ENCODE measurements around a stretch of chr5.

DNA sequence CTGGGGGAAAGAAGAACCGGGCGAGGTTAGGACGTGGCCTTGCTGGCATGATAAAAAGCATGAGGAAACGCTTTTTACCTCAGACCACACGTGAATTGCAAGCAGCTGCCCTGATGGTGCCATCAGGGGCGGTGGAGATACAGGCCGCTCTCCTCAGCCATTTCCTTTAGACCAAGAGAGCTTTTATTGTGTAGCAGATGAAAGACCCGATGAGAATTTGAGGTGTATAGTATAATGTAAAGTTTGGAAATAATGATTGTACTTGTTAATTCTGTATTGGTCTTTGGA is 38.0 kb downstream of the OTULIN start:
- CAGE, long polyA plus RNA = no peak
- RRBS = no CpG with 5 or more reads among the region's 8 CpGs

GRCh38 chr5:14705469-14706137 is 41.1 kb downstream of the OTULIN start:
- CAGE, long polyA plus RNA = no peak
- RRBS = no CpG with 5 or more reads among the region's 11 CpGs

DNA sequence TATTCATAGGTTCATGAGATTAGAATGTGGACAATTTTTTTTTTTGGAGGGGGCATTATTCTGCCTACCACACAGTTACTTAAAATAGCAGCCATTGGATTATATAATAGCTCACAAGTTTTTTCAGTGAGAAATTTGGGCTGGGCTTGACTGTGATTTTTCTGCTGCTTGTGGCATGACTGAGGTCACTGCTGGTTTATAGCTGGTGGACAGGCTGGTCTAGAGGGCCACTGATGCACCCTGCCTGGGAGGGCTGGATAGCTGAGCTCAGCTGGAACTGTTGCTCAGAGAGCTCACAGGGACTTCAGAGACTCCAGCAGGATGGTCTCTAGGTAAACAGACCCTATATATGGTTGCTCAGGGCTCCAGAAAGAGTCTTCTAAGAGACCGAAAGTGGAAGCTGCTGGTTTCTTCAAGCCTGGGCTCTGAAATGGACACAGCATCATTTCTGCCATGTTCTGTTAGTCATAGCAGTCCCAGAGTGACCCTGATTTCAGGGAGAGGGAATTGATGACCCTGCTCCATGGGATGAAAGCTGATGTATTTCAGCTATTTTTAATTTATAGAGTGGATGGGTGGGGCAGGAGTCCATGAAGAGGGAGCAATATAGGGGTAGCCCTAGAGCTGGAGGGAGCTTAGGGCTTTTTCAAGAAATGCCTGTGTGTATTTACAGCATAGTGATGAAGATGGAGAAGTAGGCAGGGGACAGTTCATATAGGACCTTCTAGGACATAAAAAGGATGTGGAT is 135.2 kb downstream of the FBXL7 start:
- CAGE, long polyA plus RNA = no peak
- RRBS = no CpG with 5 or more reads among the region's 1 CpG

DNA sequence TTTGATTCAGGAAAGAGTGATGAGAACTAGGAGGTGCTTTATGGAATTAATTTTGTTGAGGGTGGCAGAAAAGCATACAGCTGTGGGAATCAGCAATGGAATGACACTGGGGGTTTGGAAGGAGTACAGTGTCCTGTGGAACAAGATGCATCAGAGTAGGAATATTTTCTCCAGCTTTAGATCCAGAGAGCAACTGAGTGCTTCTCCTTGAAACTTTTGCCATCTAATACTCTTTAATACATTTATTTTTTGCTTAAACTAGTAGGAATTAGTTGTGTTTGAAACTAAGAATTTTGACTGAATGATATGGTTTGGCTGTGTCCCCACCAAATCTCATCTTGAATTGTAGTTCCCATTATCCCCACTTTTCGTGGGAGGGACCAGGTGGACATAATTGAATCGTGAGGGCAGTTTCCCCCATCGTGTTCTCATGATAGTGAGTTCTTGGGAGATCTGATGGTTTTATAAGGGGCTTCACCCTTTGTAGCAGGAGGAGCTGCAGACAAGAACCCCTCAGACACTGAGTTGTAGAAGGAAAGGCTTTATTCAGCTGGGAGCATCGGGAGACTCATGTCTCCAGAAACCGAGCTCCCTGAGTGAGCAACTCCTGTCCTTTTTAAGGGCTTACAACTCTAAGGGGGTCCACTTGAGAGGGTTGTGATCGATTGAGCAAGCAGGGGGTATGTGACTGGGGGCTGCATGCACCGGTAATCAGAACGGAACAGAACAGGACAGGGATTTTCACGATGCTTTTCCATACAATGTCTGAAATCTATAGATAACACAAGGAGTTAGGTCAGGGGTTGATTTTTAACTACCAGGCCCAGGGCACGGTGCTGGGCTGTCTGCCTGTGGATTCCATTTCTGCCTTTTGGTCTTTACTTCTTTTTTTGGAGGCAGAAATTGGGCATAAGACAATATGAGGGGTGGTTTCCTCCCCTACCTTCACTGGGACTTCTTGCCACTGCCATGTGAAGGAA is 158.3 kb downstream of the FBXL7 start:
- CAGE, long polyA plus RNA = no peak
- RRBS = no CpG with 5 or more reads among the region's 10 CpGs

DNA sequence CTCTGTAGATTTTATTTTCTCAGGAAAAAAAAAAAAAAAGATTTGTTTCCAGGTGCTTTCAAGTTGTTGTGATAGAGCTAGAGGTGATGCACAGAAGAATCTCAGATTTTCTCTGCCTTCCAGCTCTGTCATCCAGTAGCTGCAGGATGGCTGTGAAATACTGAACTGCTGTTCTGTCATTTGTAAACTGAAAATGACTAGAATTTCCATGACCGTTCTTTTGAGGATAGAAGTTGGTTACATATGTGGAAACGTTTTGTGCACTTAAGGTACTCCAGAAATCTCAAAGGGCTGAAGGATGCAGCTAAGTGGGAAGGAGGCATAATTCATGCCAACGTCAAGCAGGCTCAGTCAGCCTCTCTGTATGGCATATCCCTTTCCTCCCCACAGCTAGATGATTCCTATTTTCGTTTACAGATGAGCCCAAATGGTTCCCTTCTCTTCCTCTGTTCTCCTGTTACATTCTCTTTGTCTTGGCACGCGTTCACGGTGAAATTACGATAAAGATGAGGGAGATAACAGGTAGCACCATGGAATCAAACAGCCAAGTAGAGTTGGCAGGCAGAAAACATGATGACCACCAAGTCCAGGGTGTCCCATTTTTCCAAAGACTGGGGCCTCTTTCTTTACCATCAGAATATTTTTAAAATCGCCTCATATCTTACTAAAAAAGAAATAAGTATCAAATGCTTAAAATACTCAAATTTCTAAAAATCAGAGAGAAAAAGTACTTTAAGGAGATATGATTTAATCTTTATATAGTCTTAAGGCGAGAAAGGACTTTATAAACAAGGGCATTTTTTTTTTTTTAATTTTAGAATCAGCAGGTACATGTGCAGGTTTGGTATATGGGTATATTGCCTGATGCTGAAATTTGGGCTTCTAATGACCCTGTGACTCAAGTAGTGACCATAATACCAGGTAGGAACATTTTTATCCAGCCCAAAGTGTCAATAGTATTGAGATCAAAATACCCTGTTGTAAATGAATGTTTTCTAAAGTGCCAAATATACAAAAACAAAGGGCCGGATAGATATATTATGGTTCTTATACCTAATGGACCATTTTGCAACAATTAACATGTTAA is 257.9 kb downstream of the FBXL7 start:
- CAGE, long polyA plus RNA = no peak
- RRBS = no CpG with 5 or more reads among the region's 11 CpGs

- CAGE, long polyA plus RNA = no peak
- RRBS = no CpG with 5 or more reads among the region's 5 CpGs
These were observed 307.9 kb downstream of the FBXL7 start for GRCh38 chr5:15807878-15808343.

DNA sequence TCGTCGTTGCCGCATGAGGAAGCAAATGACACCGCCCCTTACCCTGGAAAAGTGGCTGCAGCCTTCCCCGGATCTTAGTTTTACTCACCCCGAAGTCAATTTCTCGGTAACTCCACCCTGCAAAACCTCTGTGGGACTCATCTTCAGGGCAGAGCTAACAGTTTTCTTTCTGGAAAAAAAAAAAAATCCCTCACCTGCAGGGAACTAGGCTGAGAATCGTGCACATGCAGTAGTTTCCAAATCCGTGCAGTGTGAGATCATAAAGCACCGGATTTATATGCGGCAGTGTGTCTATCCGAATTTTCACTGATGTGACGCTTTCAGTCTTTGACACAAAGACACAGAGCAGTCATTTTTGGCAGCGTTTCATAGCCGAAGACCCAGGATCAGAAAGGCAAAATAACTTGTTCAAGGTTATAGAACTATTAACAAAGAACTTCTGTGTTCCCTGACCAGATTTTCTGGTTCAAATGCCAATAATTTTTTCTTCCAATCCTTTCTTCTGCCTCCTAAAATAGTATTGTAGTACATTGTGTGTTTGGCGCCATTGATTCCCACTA is 1.0 kb upstream of the MARCHF11 start:
- CAGE, long polyA plus RNA = no peak
- RRBS = no CpG with 5 or more reads among the region's 16 CpGs

DNA sequence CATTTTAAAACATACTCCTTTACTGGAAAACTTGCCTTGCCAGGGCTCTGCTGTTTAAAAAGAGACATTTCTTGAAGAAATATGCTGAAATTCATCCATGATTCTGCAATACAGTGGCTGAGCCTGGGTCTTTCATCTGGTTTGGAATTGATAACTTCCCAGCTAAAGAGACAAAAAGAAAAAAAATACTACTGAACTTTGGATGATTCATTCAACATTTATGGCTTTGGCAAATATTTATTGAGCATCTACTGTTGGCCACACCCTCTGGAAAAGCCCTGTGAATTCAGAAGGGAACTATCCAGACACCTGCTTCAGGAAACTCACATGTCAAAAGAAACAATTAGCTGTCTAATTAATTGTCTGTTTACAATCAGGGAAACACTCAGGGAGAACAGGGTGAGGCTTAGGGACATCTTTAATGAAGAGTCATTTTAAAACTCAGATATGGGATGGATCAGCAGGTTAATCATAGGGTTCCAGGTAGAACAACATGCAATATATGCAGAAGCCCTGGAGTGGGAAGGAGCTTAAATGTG is 17.8 kb upstream of the ZNF622 start:
- CAGE, long polyA plus RNA = no peak

- CAGE, long polyA plus RNA = no peak
- RRBS = no CpG with 5 or more reads among the region's 12 CpGs
These were observed 74.5 kb downstream of the RETREG1 start for GRCh38 chr5:16542041-16542931.

DNA sequence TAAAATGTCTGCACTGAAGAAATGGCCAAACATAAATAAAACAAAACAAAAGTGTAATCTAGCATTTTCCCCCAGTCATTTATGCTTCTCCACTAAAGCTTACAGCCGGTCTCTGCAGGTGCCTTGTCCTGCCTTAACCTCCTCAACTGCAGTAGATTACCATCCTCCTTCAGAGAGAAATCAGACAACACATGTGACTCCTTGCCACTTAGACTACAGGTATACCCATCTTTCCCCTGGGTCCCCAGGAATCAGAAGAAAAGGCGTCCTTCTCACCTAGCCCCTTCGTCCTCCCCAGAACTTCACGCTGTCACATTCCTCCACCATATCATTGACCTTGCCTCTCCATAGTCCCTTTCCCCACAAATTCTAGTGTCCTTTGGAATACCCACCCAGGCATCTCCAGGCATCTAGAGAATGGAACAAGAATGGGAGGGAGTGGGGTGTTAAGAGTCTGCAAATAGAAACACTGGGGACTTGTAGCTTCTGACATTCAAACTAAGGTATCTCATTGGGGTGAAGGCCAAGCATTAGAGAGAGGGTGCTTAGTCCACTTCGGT is 11.6 kb downstream of the RETREG1 start:
- CAGE, long polyA plus RNA = no peak
- RRBS = no CpG with 5 or more reads among the region's 5 CpGs

DNA sequence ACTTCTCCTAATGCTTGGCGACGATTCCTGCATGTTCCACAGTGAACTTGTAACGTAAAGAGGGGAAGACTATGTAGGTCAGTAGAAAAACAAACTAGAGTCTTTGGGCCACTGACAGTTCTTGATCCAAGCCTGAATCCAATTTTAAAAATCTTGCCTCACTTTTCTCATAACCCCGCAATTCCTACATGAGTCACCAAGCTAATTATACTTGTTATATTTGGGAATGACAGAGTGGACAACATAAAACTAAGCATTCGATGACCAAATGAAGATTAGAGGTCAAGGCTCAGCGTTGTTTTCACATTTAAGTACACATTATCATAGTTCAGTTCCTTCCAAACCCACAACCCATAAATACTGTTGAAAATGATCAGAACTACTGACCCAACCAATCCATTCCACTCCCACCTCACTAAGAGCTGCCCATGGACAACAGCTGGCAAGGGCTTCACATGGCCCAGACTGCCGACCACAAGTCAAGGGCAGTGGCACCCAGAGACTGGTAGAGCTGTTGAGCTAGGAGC is 64.3 kb downstream of the MYO10 start:
- CAGE, long polyA plus RNA = no peak
- RRBS = no CpG with 5 or more reads among the region's 7 CpGs

GRCh38 chr5:17037905-17038426 is 101.9 kb upstream of the MYO10 start:
- CAGE, long polyA plus RNA = no peak
- RRBS = no CpG with 5 or more reads among the region's 8 CpGs

- CAGE, long polyA plus RNA = no peak
- RRBS = no CpG with 5 or more reads among the region's 16 CpGs
These were observed 1.1 kb upstream of the BASP1 start for GRCh38 chr5:17216462-17216699.

DNA sequence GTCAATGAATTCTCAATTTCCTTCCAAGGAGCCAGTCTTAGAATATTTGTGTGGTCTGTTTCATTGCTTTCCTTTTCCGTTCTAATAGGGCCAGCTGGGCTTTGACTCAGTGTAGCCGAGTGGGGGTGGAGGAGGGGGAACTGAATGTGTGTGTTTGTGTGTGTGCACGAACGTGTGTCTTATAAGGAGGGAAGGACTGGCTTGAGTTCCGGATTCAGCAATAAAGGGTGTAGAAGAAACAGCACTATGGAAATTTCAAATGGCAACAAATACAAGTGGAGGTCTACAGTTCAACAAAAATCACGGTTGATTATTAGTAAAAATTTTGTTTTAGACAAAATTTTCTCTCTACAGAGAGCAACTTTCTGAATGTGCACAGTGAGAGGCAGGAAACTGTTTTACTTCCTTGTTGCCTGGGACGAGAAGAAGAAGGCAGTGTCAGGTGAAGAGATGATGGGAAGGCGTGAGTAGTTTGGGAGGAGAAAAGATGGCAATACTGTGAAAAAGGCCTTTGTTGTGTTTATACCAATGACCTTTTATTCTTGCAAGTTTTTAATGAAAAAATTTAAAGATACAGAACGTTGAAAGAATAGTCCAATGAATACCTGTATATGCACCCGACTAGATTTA is 100.3 kb downstream of the BASP1 start:
- CAGE, long polyA plus RNA = no peak
- RRBS = no CpG with 5 or more reads among the region's 10 CpGs

GRCh38 chr5:21058257-21058688 is 1070.3 kb upstream of the CDH18 start:
- CAGE, long polyA plus RNA = no peak
- RRBS = no CpG with 5 or more reads among the region's 5 CpGs

DNA sequence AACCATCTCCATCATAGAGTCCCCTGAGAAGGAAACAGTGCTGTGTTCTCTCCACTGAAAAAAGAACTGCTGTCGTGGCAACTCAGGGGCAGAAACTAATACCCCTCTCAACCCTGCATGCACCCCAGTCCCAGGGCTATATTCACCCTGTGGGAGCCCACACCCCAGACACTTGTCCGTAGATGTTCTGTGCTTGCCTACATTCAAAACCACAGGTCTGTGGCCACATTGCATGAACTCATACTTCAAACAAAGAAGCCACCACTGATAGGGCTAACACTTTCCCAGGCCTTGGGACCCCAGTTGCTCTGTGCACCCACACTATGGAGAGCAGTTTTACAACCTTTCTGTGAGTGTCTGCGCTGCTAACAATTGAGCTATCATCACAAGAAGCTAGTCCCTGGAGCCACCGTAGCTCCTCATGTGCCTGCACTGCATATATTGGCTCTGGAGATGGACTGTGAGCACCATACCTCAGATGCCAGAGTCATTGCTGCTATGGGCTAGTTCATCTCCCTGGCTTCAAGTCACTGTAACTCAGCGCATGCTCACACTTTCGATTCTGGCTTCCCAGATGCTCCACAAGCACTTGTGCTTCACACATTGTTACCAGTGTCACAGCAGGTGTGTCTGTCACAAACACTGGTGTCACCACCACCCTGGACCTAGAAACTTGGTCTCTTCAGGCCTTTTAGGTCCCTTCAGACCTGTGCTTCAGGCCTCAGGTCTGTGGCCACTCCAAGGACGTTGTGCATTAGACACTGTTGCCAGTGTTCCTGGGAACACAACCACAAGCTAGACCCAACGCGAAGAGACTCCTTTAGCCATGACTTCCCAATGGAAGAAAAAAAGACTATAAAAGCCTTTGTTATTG is 1319.4 kb downstream of the CDH12 start:
- CAGE, long polyA plus RNA = no peak
- RRBS = no CpG with 5 or more reads among the region's 9 CpGs

DNA sequence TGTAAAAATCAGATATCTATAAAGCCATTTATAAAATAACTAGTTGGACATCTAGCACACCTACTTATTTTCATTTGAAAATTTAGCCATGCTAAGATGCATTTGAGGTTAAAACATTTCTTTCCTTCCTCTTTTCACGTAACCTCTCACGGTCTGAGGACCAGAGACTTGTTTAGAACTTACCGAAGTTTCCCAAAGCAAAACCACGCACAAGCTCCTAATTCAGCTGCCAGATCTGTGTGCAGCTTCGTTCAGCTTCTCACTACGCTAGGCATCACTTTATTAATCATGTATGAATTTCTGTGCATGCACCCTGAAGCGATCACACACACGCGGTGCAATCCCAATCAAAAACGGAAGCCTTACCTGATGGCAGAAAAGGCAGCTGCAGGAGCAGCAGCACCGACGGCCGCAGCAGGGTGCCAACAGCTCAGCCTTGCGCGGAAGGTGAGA is 426 bp downstream of the CDH12 start:
- CAGE, long polyA plus RNA = no peak
- RRBS = no CpG with 5 or more reads among the region's 15 CpGs

DNA sequence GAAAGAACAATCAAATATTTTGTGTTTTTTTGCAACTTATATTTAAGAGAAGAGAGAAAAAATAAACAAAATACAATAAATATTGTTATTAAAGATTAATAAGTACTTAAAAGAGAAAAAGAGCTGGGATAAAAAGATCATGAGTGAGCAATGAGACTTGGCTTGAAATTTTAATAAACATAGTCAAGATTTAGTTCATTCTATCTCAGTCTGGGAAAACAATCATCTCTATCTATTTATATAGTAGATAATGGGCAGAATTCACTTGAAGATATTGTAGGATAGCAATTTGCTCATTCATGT is 669.3 kb downstream of the CDH9 start:
- CAGE, long polyA plus RNA = no peak

GRCh38 chr5:29143127-29143797 is 2050.2 kb upstream of the CDH6 start:
- CAGE, long polyA plus RNA = no peak
- RRBS = no CpG with 5 or more reads among the region's 5 CpGs

GRCh38 chr5:31663408-31663828 is 24.5 kb downstream of the PDZD2 start:
- CAGE, long polyA plus RNA = no peak
- RRBS = no CpG with 5 or more reads among the region's 6 CpGs

Measured in BJ (cell line).